SEM (cell line): ENCODE measurements around a stretch of chr14.

GRCh38 chr14:105529339-105530755, 3.5 kb downstream of the TMEM121 start:
- PRO-cap, result bidirectional peak, plus-strand start at chr14:105529832, minus-strand start at chr14:105529514; bidirectional peak, plus-strand start at chr14:105530338, minus-strand start at chr14:105530236

DNA sequence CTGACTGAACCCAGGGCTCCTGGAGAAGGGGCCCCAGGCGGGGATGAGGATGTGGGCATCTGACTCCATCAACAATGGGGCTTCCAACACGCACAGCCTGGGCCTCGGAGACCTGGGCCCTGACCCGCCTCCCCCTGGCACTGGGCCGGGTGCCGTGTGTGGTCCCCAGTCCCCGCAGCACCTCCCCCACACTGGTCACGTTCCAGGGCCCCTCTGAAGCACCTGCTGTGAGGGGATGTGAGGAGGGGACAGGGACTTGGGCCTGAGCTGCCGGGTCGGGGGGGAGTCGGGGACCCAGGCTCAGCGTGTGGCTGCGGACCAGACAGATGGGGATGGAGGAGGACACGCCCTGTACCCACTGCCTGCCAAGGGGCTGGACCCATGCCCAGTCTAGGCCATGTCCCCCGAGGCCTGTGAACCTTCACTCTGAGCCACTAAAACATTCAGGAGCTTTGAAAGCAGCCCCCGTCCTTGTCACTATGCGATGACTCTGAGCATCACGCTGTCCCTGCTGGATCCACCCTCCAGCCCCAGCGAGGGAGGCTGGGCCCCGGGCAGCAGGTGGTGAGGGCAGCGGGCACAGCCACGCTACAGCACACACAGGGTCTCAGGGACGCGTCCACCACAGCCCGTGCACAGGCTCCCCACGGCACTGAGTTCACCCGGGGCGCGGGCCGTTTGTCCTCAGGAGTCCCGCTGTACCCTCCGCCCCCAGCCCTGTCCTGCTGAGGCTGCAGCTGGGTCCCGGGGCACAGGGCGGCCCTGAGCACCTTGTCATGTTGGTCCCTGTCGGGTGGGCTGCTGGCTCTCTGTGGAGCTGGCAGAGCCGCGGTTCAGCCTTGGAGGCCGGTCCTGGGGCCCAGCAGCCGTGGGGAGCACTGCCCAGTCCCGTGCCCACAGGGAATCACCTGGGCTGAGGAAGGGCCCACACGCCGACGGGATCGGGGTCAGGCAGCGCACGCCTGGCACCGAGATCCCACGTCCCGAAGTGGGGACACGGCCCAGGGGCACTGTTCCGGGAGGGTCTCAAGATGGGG, 46.0 kb downstream of the TMEM121 start:
- PRO-cap, result no peak

- PRO-cap, result no peak
These were observed 172.7 kb downstream of the TMEM121 start for GRCh38 chr14:105698849-105699651.

- PRO-cap, result no peak
These were observed 174.4 kb downstream of the TMEM121 start for GRCh38 chr14:105700570-105701356.

DNA sequence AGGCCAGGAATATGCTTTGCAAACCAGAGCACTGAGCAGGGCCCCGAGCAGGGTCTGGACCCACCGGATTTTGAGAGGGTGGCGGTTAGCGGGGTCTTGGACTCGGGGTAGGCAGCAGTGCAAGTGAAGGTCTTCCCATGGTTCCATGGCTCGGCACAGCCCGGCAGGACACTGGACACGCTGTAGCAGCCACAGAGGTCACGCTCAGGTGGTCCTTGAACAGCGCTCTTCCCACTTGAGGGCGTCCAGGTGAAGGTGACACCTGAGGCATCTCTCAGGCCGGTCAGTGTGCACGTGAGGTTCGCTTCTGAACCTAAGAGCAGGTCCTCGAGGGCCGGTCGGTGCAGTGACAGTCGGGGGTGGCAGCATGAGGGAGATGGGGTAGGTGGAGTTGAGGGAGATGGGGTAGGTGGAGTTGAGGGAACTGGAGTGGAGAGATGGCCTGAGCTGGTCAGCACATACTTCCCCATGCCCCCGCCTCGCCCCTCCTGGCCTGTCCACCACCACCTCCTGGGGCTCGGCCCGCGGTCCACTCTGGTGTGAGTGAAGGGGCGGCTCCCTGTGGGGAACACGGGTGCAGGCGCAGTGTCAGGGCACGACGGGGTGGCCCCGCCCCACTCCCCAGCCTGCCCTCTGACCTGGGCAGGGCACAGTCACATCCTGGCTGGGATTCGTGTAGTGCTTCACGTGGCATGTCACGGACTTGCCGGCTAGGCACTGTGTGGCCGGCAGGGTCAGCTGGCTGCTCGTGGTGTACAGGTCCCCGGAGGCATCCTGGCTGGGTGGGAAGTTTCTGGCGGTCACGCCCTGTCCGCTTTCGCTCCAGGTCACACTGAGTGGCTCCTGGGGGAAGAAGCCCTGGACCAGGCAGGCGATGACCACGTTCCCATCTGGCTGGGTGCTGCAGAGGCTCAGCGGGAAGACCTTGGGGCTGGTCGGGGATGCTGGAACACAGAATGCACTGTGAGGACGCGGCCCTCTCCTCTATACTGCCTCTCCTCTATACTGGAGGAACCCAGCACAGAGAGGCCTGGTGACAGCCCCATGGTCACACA, 181.7 kb downstream of the TMEM121 start:
- PRO-cap, result no peak

- PRO-cap, result no peak
These were observed 221.6 kb downstream of the TMEM121 start for GRCh38 chr14:105747671-105748616.

GRCh38 chr14:105899150-105899759, 372.9 kb downstream of the TMEM121 start:
- PRO-cap, result no peak

GRCh38 chr14:105908438-105909073, 382.2 kb downstream of the TMEM121 start:
- PRO-cap, result bidirectional peak, plus-strand start at chr14:105908821, minus-strand start at chr14:105908628

DNA sequence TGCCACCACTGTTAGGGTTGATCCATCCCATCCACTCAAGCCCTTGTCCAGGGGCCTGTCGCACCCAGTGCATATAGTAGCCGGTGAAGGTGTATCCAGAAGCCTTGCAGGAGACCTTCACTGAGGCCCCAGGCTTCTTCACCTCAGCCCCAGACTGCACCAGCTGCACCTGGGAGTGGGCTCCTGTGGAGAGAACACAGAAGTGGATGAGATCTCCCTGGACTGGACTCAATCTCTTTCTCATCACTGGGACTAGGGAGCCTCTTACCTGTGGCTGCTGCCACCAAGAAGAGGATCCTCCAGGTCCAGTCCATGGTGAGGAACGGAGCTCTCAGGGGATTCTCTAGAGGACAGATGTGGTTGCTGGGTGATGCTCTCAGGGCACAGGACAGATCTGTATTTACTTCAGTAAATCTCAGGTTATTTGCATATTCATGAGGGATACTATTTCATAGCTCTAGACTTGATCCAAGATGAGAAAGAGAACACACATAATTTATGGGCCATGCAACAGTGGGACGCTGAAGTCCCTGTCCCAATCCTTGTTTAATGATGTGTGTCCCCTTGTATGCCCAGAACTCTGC, 460.4 kb downstream of the TMEM121 start:
- PRO-cap, result no peak

DNA sequence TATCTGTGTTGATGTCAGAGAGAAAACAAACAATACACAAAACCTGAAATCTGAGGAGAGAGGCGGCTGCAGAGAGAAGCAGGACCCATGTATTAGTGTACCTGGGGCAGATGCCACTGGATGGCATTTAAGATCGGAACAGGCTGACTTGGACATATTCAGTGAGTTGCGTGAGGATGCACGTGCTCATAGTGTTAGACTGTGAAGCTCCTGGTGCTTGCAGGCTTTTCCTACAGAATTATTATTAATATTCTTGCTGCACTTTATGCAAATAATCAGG, 810.3 kb downstream of the TMEM121 start:
- PRO-cap, result no peak

- PRO-cap, result unidirectional peak, plus-strand start at chr14:106397290
These were observed 870.7 kb downstream of the TMEM121 start for GRCh38 chr14:106397029-106397571.

GRCh38 chr14:106506812-106507695, 980.7 kb downstream of the TMEM121 start:
- PRO-cap, result no peak

- PRO-cap, result no peak
These were observed 1031.0 kb downstream of the TMEM121 start for GRCh38 chr14:106557290-106557795.

DNA sequence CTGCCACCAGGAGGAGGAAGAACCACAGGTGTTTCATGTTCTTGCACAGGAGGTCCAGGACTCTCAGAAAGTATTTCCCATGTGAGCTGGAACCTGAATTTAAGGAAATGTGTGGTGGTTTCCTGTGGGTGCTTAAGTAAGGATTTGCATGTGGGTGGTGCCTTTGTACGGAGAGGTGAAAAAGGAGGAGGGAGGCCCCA, 1113.0 kb downstream of the TMEM121 start:
- PRO-cap, result no peak